SK-MEL-5 (cell line): Measurements from ENCODE around the genes SERPINB12 and SERPINB3.

DNA sequence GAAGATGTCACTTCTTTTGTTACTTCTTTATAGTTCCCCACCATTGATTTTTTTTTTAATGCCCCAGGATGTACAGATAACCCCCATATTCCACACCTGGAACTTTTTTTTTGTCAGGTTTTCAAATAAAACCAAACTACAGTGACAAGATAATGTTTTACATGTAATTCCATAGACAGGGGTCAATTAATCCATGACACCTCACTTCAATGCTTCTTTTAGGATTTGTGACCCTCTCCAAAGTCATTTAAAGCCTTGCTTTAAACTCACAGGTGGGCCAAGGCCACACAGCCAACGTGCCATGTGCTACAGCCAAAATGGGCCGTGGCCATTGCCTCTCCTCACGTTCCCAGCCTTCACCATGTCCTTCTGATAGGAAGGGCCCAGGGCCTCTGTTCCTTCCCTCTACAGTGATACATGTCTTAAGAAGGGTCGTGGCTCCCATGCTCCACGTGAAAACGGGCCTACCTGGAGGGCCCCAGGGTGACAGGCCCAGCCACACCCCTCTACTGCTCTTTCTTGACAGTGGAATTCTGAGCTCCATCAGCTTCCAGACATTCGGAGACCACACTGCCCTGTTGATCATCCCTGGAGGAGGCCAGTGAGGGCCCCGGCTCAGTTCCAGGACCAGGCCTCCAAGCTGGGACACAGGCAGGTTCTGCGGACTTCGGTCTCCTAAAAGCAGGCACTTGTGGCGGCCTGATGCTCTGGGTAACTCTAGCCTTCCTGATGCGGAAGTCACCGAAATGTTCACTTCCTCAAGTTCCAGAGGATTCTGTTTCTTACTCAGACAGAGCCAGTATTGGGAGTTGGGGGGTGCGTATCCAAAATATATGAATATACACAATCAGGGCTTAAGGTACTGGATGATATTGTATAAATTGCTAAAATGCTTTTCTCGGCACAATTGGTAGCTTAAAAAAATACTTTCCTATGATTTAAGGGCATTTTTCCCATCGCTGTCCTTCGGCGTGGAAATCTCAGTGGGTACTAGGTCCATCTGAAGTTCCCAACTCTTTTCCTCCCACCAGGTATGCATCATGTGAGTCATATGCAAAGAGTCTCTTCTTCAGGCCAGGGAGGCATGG is 192.2 kb downstream of the BCL2 start:
RAMPAGE:
- cytosol, long total RNA = no peak
- long total RNA = no peak
- nucleus, long total RNA = no peak

GRCh38 chr18:63157406-63158541 is 161.8 kb downstream of the BCL2 start:
RAMPAGE:
- cytosol, long total RNA = no peak
- long total RNA = no peak
- nucleus, long total RNA = no peak

DNA sequence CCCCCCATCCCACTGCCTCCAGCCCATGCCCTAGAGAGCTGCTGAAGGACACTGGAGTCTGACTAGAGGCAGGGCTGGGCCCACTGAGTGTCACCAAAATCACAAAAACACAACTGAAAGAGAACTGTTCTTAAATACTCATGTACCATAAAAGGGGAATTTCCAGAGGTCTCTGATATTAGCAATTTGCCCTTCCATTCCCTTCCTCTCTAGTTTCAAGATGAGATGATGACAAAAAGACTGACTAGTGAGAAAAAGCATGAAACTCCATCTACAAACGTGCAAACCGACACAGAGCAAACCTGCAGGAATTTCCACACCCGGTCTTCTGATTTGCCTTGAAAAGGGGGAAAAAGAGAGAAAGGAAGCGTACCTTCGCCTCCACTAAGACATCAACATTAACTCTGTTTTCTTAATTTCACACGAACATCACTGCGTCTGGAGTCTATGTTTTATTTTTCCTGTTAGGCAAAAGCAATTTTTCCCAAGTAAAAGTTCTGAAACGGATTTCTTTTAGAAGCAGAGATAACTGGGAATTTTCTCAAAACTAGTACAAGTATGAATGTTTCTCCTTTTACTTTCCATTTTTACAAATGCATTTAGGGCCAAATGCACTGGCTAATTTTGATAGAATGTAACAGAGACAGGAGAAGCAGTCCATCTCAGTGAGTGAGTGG is 160.5 kb downstream of the BCL2 start:
RAMPAGE:
- cytosol, long total RNA = no peak
- long total RNA = no peak
- nucleus, long total RNA = no peak

DNA sequence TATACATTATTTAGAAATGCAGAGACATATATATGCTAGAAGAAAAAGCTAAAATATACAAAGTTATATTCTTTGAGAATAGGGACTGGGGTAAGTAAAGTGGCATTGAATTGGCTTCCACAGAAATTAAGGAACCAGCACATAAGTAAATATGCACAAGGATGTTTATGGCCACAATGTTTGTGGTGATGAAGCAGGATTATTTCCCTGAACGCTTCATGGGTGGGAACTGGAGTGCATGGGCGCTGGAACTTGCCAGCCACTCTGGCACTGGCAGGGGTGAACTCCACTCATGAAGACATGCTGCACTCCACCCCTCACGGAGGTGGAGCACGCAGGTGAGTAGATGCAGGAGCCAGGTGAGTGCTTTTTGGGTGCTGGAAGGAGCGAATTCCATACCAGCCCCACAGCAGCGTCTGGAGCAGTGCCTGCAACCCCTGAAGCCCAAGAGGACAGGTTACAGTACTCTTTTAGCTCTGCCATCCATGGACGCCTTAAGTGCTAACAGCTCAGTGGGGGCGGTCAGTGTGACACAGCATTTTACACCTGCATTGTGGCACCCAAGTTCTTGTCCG is 94.1 kb downstream of the BCL2 start:
RAMPAGE:
- cytosol, long total RNA = no peak
- long total RNA = no peak
- nucleus, long total RNA = no peak

DNA sequence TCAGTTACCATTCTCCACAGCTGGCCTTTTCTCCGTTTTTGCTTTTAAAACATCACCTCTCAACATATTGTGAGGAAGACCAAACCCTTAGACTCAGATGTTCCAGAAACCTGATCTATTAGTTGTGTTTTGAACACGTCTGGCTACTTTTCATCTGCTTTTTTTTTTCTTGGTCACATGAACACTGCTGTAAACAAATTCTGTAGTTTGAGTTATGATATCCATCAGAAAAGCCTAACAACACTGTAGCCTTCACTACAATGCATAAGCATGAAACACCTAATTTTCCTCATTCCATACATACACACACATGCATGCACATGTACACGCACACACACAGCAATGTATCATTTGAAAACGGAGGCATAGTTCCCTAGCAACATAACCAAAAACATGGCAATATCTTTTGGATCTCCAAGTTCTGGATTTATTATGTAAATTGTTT is 59.6 kb downstream of the BCL2 start:
RAMPAGE:
- cytosol, long total RNA = no peak
- long total RNA = no peak
- nucleus, long total RNA = no peak

DNA sequence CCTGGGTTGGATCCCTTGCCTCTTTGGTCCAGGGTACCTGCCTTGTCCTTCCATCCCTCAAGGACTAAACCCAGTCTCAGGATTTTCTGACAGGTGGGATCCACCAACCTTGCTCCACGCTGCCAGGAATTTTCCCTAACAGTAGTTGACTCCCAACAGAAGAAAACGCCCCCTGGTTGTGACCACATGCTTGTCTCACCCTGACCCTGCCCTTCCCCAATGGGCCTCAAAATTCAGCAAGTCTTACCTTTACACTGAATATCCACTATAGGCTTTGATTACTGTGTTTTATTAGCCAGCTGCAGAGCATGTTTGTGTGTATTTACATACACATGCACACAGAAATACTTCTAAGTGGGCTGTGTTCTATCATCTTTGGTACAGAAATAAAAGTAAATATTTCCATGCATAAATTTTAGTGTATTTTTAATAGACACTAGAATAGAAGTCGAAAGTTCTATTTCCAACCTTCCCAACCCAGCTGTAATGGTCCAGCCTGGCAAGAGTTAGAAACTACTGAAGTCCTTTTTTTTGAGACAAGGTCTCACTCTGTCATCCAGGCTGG is 23.7 kb downstream of the BCL2 start:
RAMPAGE:
- cytosol, long total RNA = no peak
- long total RNA = no peak
- nucleus, long total RNA = no peak

GRCh38 chr18:63320568-63321280 is 1.2 kb upstream of the BCL2 start:
RAMPAGE:
- cytosol, long total RNA = no peak
- long total RNA = no peak
- nucleus, long total RNA = no peak

DNA sequence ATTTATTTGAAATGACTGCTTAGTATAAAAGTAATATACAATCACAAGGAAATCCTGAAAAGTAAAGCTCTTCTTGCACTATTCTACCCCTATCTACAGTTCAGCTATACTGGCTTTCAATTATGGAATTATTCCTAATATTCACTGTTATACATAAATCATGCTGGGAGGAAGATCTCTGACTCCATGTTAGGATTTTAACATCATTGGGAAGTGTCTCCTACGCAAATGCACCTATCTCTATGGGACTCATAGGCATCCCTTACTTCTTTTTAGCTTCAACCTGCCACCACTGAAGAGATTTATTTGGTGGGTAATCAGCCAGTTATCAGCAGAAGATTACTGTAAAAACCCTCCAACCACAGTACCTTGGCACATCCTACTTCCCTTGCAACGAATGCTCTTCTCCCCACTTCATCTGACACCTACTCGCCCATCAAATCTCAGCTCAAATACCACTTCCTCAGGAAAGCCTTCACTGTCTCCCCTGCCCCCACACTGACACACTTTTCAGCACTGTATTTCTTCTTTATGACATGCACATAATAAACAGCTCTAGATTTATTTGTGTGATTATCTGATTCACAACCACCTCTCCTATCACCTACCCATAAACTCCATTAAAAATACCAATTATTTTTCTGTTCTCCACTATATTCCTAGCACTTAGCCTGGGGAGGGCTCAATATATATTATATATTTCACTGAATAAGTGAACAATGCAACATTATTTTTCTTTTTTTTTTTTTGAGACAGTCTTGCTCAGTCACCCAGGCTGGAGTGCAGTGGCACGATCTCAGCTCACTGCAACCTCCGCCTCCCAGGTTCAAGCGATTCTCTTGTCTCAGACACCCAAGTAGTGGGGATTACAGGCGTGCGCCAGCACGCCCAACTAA is 3.0 kb downstream of the KDSR start:
RAMPAGE:
- cytosol, long total RNA = no peak
- long total RNA = no peak
- nucleus, long total RNA = no peak

DNA sequence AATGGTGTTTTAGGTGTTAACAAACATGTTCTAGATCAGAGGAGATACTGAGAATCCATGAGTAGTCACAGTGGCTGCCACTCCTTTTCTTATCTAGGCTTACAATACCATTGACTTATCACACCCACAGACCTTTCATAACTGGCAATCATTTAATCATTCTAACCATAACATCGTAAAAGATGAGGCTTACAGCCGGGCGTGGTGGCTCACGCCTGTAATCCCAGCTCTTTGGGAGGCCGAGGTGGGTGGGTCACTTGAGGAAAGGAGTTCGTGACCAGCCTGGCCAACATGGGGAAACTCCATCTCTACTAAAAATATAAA is 18.8 kb upstream of the SERPINB5 start:
RAMPAGE:
- cytosol, long total RNA = no peak
- long total RNA = no peak
- nucleus, long total RNA = no peak

DNA sequence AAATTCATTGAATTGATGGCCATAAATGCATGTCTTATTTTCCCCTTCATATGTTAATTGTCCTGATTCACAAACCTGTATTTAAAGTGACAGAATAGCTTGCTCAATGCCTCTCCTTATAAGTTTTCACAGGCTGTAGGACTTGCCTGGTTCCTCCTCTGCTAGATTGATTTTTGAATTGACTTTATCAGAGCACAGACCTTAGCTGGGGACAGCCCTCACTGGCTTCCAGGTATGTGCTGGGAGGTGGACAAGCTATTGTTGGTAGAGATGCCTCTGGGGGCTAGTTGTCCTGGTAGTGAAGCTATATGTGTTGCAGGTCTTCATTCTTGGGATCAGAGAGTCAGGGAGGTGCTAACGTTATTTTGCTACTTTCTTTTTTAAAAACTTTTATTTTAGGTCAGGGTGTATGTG is at the start of gene SERPINB12:
Gene SERPINB12, plus strand, starts transcription at position 109 of the 414 bp plus-strand sequence.
RAMPAGE:
- cytosol, long total RNA = no peak
- long total RNA = no peak
- nucleus, long total RNA = no peak

GRCh38 chr18:63553310-63553824 is 11.2 kb downstream of the SERPINB12 start:
RAMPAGE:
- cytosol, long total RNA = no peak
- long total RNA = no peak
- nucleus, long total RNA = no peak

GRCh38 chr18:63661731-63662055 is at the start of gene SERPINB3:
Gene SERPINB3 (minus strand): TSS chr18:63661893.
RAMPAGE:
- cytosol, long total RNA = no peak
- long total RNA = no peak
- nucleus, long total RNA = no peak

RAMPAGE:
- cytosol, long total RNA = no peak
- long total RNA = no peak
- nucleus, long total RNA = no peak
Measured at GRCh38 chr18:64276565-64277176, 306.8 kb downstream of the SERPINB8 start.

RAMPAGE:
- cytosol, long total RNA = no peak
- long total RNA = no peak
- nucleus, long total RNA = no peak
Measured at GRCh38 chr18:67515608-67516459, 686 bp downstream of the DSEL start.

DNA sequence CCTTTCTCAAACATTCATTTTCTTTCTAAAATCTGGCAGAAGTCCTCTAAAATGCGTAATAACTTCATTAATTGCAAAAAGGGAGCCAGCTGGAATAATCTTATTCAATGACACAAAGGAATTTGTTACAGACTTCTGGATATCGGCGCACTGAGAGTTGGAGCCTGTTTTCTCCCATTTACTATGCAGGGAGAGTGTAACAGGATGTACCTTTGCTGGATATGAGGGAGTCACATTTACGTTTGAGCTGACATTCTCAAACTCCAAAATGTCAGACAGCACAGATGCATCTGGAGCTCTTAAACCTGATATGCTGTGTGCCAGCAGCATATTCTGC is 275.3 kb downstream of the TMX3 start:
RAMPAGE:
- cytosol, long total RNA = no peak
- long total RNA = no peak
- nucleus, long total RNA = no peak

DNA sequence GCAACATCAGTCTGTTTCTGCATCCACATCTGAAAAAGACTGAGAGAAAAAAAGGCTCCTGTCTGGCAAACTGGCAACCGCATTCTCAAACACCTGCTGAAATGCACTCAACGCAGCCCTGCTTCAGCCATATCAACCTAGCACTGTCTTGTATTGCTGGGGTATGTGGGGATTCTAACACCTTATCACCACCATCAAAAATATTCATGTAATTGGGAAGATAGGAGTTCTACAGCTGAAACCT is 52.6 kb downstream of the CD226 start:
RAMPAGE:
- cytosol, long total RNA = no peak
- long total RNA = no peak
- nucleus, long total RNA = no peak

GRCh38 chr18:70285410-70285793 is 3.4 kb upstream of the SOCS6 start:
RAMPAGE:
- cytosol, long total RNA = no peak
- long total RNA = no peak
- nucleus, long total RNA = no peak

DNA sequence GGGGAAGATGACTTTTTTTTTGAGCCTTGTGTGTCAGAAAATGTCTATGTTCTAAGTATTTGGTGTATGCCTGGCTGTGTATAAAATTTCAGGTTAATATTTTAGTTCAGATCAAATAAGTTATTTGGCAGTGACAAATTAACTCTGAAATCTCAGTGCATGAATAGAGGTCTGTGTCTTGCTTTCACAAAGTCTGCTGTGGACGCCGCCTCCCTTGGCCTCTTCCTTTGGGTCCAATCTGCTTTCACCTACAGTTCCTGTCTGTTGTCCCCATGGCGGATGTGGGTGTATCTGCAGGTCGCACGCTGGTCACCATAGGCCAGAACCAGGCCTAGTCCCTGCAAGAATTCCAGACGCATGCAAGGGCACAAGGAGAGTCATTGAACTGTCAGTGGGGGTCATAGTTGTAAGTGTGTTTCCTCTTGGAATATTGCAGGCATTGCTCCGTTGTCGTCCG is 7.4 kb downstream of the SOCS6 start:
RAMPAGE:
- cytosol, long total RNA = no peak
- long total RNA = no peak
- nucleus, long total RNA = no peak

DNA sequence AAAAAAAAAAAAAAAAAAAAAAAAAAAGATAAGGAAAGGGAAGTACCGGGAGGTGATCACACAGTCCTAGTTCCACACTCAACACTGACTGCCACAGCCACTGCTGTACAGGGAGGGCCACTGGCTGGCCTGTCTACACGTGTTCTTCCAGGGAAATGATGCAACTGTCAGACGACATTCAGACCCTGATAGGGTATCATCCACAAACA is 140.2 kb downstream of the SOCS6 start:
RAMPAGE:
- cytosol, long total RNA = no peak
- long total RNA = no peak
- nucleus, long total RNA = no peak

DNA sequence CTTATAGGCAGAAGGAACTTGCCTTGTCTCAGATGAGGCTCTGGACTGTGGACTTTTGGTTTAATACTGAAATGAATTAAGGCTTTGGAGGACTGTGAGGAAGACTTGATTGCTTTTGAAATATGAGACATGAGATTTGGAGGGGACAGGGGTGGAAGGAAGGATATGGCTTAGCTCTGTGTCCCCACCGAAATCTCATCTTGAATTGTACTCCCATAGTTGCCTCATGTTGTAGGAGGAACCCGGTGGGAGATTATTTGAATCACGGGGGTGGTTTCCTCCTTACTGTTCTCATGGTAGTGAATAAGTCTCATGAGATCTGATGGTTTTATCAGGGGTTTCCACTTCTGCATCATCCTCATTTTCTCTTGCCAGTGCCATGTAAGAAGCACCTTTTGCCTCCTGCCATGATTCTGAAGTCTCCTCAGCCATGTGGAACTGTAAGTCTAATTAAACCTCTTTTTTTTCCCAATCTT is 310.5 kb downstream of the SOCS6 start:
RAMPAGE:
- cytosol, long total RNA = no peak
- long total RNA = no peak
- nucleus, long total RNA = no peak